Melanocyte of skin (primary cell): ENCODE results near the gene SRSF3.

- CAGE, long polyA plus RNA, 2 experiments = no peak in any of the 2 experiments
Measured at GRCh38 chr6:36474191-36474630, 31.4 kb downstream of the KCTD20 start.

- CAGE, long polyA plus RNA, 2 experiments = start-site peak on the plus strand in 2 of 2 experiments, at chr6:36594359-36594368 at its widest, 106 to 215 reads per replicate
Measured at GRCh38 chr6:36594042-36594859, at the start of gene SRSF3. Gene SRSF3 (plus strand): TSS chr6:36594362.

GRCh38 chr6:36677688-36678252 is 744 bp upstream of the CDKN1A start:
- CAGE, long polyA plus RNA, 2 experiments = no peak in any of the 2 experiments

GRCh38 chr6:36768488-36768794 is 70.8 kb downstream of the CPNE5 start:
- CAGE, long polyA plus RNA, 2 experiments = no peak in any of the 2 experiments

DNA sequence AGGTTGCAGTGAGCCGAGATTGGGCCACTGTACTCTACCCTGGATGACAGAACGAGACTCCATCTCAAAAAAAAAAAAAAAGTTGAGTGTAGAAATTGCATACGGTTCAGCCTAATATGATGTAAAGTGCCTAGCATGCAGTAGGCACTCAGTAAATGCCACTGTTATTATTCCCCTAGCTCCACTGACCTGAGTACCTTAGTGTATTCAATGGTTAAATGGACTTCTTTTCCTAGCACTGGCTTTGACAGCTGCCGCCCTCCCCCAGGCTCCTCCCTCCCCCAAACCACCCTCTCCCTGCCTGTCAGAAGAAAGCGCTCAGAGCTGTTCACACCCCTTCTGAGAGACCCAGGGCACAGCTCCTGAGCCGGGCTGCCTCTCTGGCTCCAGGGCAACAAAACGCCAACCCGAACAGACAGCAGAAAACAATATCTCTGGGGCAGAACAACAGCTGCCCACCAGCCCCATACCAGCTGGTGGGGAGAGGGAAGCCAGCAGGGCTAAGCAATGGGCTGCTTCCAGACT is 4.6 kb downstream of the CPNE5 start:
- CAGE, long polyA plus RNA, 2 experiments = no peak in any of the 2 experiments

GRCh38 chr6:36848488-36849696 is 9.6 kb upstream of the CPNE5 start:
- CAGE, long polyA plus RNA, 2 experiments = no peak in any of the 2 experiments

GRCh38 chr6:36867957-36868184 is 6.7 kb downstream of the PPIL1 start:
- CAGE, long polyA plus RNA, 2 experiments = no peak in any of the 2 experiments

GRCh38 chr6:36965633-36966938 is 11.5 kb downstream of the PI16 start:
- CAGE, long polyA plus RNA, 2 experiments = no peak in any of the 2 experiments

GRCh38 chr6:36968020-36969197 is 13.9 kb downstream of the PI16 start:
- CAGE, long polyA plus RNA, 2 experiments = no peak in any of the 2 experiments

DNA sequence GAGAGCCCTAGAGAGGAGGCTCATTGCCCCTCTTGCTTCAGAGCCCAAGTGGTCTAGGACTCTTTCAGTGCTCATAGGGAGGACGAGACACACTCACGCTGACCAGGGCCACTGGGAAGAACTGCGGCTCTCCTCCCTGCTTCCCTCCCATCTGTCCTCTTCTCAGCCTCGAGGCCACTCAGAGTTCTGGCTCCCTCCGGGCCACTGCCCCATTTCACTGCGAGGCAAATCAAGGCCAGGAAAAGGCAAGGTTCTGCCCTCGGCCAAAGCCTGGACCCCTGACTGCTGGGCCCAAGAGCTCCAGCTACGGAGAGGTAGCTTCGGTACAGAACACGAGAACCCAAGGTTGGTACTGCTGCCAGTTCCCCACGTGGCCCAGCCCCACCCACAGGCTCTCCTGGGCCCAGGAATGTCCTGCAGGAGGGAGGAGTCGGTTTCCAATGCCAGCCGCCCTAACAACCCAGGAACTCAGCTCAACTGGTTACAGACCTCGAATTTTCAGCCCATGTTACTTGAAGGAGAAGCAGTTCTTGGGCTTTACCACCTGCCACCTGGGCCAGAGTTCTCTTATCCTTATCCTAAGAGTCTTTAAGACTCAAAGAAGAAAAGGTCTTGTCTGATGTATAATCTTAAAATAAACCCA is 14.8 kb downstream of the PI16 start:
- CAGE, long polyA plus RNA, 2 experiments = no peak in any of the 2 experiments

- CAGE, long polyA plus RNA, 2 experiments = no peak in any of the 2 experiments
Measured at GRCh38 chr6:36972908-36973708, 12.9 kb downstream of the MTCH1 start.

- CAGE, long polyA plus RNA, 2 experiments = no peak in any of the 2 experiments
Measured at GRCh38 chr6:36973709-36974258, 12.2 kb downstream of the MTCH1 start.

GRCh38 chr6:37027510-37028168 is 22.2 kb downstream of the FGD2 start:
- CAGE, long polyA plus RNA, 2 experiments = no peak in any of the 2 experiments

GRCh38 chr6:37029307-37029880 is 23.9 kb downstream of the FGD2 start:
- CAGE, long polyA plus RNA, 2 experiments = no peak in any of the 2 experiments

DNA sequence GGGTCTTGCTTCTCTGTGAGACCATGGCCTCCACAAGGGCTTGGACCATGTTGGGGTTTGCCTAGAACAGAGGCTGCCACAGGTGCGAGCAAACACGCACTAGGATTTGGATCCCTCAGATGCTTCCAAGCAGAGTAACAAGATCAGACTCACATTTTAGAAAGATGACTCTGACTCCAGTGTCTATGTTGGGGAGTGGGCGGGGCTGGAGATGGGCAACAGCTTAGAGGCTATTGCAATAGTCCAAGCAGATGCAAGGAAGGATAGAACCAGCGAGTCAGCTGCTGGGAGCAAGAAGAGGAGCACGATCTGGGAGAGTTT is 52.5 kb downstream of the FGD2 start:
- CAGE, long polyA plus RNA, 2 experiments = no peak in any of the 2 experiments

DNA sequence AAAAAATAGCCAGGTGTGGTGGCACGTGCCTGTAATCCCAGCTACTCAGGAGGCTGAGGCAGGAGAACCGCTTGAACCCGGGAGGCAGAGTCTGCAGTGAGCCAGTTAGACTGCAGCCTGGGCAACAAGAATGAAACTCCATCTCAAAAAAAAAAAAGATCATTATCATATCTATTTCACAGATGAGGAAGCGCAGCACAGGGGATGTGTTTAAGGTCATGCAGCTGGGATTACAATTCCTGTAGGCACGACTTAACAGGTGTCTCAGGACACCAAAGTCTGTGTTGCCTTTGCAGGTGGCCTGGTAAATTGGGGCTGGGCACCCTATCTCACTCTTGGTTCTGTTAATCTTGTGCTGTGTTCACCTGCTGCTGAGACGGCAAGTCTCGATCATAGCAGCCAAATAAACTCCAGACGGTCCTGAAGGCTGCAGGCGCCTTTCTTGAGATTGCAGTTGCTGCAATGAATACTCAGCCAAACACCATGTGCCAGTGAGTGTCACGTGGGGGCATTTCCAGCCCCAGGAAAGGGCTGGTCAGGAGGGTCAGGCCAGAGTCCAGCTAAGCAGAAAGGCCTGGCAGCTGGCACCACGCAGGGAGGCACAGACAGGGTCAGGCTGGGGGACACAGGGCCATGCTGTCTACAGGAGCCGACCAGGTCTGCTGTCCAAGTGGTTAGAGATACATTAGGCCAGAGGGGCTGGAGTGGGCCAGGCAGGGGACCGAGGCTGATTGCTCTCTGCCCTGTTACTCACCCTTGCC is 55.8 kb downstream of the FGD2 start:
- CAGE, long polyA plus RNA, 2 experiments = no peak in any of the 2 experiments

DNA sequence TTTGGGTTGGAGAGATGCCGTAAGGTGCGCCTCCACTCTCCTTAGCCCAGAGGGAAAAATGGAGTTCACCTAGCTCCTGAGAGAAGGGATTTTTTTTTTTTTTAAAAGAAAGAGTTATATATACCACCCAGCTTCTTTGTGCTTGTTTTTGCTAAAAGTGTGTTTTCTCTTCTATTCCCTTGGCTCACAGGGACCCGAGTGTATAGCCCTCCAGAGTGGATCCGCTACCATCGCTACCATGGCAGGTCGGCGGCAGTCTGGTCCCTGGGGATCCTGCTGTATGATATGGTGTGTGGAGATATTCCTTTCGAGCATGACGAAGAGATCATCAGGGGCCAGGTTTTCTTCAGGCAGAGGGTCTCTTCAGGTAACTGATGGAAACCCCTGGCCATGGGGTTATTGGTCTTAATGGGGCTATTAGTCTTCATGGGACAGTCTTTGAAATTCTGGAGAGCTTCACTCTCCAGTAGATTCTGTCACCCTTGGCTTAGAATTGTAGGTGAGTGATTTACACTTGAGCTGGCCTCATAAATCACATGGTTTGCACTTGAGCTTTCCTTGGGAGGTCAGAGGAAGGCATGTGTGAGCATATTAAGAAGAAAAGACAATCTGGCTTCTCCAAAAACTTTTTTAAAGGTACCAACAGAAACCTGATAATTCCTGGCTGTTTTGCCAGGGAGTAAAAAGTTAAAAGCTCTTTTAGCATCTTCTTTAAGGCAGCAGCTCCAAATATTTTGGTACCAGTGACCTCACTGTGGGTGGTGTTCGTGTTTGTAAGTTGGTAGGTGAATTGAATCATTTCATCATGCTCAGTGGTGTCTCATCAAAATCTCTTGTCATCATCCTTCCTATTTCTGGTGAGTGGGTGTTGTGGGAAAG is 3.1 kb downstream of the PIM1 start:
- CAGE, long polyA plus RNA, 2 experiments = no peak in any of the 2 experiments

DNA sequence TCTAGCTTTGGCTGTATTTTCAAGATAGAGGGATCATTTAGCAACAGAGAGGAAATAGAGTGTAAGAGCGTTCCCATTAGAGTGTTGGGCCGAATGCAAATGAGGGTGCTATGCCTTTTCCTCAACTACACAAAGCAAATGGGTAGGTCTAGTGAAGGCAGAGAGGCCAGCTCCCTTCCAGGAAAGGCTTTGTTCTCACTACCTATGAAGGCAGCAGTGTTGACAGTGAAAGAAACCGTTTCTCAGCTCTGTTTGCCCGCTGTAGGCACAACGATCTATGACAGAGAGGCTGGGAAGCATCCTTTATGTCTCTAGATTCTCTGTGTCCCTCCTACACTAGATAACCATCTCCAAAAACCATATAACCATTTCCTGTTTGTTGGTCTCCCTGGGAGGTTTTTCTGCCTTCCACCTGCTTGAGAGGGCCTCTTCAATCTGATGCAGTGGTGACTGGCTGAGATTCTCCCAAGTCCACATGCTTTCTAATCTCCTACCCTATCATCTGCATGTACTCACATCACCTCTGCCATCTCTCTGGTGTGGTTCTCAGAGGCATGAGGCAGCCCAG is 31.9 kb upstream of the TMEM217 start:
- CAGE, long polyA plus RNA, 2 experiments = no peak in any of the 2 experiments

- CAGE, long polyA plus RNA, 2 experiments = no peak in any of the 2 experiments
Measured at GRCh38 chr6:37443814-37444393, 10.9 kb downstream of the CMTR1 start.

GRCh38 chr6:37475682-37476693 is 23.7 kb downstream of the CCDC167 start:
- CAGE, long polyA plus RNA, 2 experiments = no peak in any of the 2 experiments